Left lung (tissue), 1 donor: ENCODE measurements around a stretch of chr6.

DNA sequence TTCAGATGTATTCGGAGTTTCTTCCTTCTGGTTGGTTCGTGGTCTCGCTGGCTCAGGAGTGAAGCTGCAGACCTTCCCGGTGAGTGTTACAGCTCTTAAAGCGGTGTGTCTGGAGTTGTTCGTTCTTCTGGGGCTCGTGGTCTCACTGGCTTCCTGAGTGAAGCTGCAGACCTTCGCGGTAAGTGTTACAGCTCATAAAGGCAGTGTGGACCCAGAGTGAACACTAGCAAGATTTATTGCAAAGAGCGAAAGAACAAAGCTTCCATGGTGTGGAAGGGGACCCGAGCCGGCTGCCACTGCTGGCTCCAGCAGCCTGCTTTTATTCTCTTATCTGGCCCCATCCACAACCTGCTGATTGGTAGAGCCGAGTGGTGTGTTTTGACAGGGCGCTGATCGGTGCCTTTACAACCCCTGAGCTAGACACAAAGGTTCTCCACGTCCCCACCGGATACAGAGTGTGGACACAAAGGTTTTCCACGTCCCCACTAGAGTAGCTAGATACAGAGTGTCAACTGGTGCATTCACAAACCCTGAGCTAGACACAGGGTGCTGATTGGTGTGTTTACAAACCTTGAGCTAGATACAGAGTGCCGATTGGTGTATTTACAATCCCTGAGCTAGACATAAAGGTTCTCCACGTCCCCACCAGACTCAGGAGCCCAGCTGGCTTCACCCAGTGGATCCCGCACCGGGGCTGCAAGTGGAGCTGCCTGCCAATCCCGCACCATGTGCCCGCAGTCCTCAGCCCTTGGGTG, 341.7 kb downstream of the RFPL4B start:
- PRO-cap, result no peak

GRCh38 chr6:112689419-112689970, 342.4 kb downstream of the RFPL4B start:
- PRO-cap, result no peak

GRCh38 chr6:112956642-112957310, 609.6 kb downstream of the RFPL4B start:
- PRO-cap, result no peak

DNA sequence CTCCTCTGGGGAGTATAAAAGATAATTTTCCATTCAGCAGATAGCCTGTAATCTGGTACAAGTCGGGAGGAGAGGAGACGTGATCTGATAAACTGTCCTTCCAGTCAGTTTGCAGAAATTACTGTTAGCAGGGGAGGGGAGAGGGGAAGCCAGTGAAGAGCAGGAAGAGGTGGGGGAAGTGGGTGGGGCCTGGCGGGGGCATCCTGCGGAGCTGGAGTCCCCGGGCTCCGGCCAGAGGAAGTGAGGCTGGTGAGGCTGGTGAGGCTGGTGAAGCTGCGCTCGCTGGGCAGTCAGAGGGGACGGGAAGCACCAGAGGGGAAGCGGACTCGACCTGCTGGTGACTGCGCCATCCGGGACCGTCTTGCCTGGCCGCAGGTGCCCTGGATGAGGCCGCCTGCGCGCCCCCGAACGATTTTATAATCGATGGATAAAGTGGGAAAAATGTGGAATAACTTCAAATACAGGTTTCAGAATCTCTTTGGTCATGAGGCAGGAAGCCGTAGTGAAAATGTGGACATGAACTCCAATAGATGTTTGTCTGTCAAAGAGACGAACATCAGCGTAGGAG, 635.3 kb upstream of the MARCKS start:
- PRO-cap, result no peak

GRCh38 chr6:113530833-113531319, 326.3 kb upstream of the MARCKS start:
- PRO-cap, result no peak

DNA sequence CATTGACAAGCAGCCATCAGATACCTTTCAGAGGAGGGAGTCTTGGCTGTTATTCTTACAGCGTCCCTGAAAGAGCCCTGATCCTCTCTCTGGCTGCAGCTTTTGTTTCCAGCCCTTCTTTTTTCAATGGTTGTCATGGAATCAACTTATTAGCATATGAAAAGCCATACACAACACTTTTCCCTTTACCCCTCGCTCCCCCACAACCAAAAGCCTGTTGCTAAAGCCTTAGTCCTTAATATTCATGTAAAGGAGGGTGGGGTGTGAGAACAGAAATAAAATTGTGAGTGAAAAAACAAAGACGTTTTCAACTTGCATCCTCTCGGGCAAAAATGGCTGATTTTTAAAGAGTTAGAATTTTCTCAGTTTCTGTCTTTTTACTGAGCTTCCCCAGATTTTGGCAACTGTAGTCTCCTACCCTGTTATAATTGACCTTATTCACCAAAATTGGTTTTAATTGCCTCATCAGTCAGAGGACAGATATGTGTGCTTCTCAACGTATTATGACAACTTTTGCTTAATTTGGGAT, 269.7 kb upstream of the MARCKS start:
- PRO-cap, result no peak

DNA sequence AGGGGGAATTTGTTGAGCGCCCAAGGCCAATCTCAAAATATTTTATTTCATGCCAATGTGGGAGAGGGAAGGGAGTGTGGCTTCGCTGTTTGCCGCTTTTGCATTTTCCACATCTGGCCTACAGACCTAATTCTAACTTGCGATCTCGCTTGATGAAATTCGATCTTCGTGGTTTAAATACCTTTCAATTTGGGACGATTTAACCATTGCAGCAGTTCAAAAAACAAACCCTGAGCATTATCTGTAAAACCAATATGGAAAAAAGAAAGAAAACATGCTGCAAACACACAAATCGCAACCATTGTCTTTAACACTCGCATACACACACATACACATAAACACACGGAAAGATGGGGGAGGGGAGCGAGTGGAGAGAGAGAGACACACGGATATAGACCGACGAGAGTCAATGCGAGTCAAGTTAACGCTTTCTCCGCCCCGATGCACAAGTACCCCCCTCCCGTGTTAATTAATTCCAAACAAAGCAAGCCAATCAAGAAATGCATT, 476 bp upstream of the MARCKS start:
- PRO-cap, result unidirectional peak, plus-strand start at position 419 of the sequence

DNA sequence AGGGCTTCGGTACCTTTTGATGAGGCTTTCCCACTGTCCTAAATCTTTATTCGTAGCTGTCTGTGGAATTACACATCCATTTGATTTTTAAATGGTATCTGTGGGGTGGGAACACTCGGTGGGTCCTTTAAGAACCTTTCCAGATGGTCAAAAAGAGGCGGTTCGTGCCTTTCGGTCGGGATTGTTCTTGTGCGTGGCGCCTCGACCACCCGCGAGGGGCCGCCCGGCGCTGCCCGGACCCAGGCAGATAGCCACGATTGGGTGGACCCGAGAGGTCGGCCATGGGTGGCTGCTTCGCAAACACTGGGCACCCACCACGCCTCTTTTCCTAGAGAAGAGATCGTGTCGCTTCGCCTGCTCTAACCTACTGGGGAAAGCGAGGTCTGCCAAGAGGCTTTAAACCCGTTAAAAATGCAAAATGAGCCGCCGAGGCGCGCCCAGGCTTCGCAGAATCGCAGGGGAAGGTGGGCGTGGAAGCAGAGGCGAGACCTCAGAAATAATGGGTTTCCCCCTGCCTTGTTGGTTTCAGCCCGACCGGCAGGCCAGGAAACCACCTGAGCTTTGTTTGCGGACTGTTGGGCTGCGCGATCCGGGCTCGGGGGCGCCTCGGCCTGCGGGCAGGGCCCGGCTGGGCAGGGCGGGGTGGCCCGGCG, 1.4 kb downstream of the MARCKS start:
- PRO-cap, result bidirectional peak, plus-strand start outside the sequence, minus-strand start at position 369 of the sequence

DNA sequence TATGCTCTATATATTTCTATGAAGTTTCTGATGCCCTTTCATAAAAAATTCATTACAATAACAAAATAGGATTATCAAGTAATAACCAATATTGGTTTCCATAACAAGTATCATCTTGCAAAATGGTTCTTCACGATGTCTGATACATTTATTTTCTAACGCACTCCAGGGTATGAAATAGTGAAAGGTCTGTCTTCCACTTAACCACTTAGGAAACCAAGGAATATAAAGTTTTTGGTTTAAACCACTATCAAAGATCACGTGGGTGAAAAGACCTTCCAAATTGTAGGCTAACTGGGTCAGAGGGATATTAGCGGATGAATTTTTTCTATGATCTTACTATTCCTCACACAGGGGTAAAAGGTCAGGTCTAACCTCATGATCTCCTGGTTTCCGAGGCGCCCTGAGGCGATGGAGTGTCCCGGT, 523 bp upstream of the NT5DC1 start:
- PRO-cap, result no peak

GRCh38 chr6:116405955-116406507, 35.3 kb downstream of the DSE start:
- PRO-cap, result no peak

GRCh38 chr6:116436251-116437211, 24.6 kb upstream of the CALHM6 start:
- PRO-cap, result no peak

DNA sequence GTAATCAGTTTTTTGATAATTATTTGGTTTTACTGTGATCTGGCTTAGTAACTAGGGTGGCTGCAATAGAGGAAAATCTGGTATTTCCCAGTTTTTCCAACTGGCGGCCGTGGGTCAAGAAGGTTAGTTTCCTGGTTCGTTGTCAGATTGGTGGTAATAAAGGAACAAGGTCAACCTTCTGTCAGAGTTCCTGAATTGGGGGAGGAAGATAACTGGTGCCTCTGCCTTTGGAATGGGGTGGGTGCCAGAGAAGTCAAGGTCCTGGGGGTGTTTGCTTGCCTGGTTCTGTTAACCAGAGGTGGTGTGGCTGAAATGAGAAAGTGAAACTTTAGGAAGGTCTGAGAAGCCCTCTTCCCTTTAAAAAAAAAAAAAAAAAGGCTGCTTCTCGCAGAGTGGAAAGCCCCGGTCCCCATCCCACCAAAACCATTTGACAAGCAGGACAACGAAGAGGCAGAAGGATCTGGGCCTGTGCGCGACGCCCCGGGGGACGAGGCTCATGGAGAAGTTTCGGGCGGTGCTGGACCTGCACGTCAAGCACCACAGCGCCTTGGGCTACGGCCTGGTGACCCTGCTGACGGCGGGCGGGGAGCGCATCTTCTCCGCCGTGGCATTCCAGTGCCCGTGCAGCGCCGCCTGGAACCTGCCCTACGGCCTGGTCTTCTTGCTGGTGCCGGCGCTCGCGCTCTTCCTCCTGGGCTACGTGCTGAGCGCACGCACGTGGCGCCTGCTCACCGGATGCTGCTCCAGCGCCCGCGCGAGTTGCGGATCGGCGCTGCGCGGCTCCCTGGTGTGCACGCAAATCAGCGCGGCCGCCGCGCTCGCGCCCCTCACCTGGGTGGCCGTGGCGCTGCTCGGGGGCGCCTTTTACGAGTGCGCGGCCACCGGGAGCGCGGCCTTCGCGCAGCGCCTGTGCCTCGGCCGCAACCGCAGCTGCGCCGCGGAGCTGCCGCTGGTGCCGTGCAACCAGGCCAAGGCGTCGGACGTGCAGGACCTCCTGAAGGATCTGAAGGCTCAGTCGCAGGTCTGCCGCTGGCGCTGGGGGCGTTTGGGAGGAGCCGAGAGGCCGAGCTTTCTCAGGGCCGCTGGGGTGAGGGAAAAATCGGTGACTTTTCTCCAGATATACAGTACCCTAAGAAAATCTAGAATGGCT, 634 bp downstream of the CALHM6 start:
- PRO-cap, result unidirectional peak, plus-strand start at position 145 of the sequence

GRCh38 chr6:116557679-116558342, 4.3 kb downstream of the CALHM4 start:
- PRO-cap, result no peak

DNA sequence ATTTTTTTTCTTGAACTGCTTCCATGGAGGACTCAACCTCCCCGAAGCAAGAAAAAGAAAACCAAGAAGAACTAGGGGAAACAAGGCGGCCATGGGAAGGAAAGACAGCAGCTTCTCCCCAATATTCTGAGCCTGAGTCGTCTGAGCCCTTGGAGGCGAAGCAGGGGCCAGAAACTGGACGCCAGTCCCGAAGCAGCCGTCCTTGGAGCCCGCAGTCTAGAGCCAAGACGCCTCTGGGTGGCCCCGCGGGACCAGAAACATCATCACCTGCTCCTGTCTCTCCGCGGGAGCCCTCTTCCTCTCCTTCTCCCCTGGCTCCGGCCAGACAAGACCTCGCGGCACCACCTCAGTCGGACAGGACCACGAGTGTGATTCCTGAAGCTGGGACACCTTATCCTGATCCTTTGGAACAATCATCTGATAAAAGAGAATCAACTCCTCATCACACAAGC, 348 bp downstream of the RSPH4A start:
- PRO-cap, result no peak

DNA sequence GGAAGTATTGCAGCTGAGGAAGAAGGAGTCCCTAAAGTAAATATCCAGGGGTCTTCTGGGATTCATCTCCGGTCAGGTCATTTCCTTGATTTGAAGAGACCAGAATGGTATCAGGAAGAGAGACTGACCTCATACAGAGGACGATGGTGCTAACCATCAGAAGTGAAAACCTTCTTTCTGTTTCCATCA, 52.6 kb downstream of the DCBLD1 start:
- PRO-cap, result no peak

DNA sequence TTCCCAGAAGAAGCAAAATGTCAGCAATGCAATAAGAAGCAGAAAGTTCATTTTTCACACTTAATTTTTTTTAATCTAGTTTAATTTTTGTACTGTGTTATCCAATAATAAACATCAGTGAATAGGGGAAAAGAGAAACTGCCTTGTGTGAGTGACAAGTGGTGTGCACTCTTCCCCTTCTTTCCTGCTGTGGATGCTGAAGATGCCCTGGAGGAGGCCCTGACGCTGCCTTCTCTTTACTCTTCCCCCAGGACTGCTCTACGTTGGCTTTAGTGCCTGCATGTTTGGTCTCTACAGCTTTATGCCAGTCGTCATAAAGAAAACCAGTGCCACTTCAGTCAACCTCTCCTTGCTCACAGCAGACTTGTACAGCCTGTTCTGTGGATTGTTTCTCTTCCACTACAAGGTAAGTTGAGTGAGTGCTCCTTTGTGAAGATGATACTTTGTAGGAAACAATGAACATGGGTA, 263.1 kb upstream of the PLN start:
- PRO-cap, result no peak

DNA sequence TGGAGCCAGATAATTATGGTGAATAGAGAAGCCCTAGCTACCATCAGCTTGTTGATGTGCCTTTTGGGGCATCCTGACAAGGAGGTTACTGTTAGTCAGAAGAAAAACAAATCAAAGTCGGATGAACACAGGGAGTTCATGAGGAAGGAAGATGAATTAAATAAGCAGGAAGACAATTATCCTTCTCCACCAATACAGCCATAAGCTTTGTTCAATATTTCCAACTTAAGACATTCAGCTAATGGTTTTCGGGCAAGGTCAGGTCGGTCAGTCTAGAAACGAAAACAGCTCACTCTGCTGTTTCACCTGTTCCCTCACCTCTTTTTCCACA, 163.7 kb upstream of the PLN start:
- PRO-cap, result no peak

- PRO-cap, result no peak
Measured at GRCh38 chr6:118481716-118482122, 66.4 kb upstream of the PLN start.

DNA sequence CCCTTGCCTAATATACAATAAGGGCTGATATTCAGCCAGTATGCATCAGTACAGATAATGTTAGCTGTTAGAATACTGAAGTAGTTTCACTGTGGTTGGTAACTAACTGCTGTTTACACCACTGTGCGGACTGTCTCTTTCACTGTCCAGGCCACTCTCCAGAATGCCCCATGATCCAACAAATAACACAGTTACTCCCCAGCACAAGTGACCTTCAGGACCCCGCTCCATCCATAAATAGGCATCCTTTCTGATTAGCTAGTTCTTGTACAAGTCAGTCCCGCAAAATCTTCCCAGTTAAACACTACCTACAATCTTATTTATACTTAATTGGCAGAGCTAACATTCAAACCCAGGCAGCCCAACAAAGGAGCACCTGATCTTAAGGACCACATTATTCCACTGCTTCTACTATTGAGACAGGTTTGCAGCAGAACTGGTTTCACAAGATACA, 21.9 kb upstream of the PLN start:
- PRO-cap, result no peak

DNA sequence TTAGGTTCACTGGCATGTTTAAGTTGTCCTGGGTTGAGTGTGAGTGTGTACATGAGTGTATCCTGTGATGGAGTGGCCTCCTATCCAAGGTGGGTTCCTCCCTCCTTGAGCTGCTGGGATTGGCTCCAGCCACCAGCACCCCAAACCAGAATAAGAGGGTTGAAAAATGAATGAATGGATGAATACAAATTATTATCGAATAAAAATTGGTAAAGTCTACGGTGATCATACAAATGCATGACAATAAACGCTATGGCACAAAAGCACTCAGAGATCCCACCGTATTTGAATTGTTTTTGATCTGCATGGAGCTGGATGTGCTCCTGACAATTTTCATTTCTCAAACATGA, 9.4 kb downstream of the PLN start:
- PRO-cap, result no peak